Mesenchymal stem cell of the bone marrow (primary cell): ENCODE measurements around the genes CLIC1, MSH5 and TNXB.

DNA sequence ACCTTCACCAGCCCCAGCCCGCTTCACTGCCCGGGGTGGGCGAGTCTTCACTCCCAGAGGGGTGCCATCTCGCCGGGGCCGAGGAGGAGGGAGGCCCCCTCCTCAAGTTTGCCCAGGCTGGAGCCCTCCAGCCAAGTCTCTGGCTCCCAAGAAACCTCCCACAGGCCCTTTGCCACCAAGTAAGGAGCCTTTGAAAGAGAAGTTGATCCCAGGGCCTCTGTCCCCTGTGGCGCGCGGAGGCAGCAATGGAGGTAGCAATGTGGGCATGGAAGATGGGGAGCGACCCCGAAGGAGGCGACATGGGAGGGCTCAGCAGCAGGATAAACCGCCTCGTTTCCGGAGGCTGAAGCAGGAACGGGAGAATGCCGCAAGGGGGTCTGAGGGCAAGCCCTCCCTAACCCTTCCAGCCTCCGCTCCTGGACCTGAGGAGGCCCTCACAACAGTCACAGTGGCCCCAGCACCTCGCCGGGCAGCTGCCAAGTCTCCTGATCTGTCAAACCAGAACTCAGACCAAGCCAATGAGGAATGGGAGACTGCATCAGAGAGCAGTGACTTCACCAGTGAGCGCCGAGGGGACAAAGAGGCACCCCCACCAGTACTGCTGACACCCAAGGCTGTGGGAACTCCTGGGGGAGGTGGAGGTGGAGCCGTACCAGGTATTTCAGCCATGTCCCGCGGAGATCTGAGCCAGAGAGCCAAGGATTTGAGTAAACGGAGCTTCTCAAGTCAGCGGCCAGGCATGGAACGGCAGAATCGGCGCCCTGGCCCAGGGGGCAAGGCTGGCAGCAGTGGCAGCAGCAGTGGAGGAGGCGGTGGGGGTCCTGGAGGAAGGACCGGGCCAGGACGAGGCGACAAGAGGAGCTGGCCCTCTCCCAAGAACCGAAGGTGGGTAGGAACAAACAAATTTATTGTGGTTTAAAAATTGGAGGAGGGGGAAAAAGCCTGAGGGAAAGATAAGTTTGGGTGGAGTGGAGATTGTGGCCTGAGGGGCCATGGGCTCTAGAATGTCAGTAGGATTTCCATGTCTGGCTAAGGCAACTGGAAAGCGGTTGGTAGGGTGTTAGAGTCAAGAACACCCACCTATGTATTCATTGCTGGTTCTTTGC lies 11.9 kb downstream of the PRRC2A start:
- CAGE, long polyA plus RNA: no peak

DNA sequence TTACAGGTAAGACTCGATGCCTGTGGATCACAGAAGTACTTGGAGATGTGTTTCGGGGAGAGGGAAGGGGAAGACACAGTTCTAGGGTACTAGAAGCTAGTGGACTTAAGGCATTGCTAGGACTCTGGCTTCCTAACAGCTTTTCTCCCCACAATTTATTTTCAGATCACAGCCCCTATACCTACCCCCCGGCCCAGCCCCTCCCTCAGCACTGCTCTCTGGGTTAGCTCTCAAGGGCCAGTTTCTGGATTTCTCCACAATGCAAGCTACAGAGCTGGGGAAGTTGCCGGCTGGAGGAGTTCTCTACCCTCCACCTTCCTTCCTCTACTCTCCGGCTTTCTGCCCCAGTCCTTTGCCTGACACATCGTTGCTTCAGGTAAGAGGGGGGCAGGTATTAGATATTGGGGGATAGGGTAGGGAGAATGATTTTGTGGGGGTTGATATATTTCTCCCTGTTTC lies 15.6 kb downstream of the PRRC2A start:
- CAGE, long polyA plus RNA: no peak

GRCh38 chr6:31652889-31653239 lies 403 bp upstream of the BAG6 start:
- CAGE, long polyA plus RNA: no peak

- CAGE, long polyA plus RNA: no peak
Observed at GRCh38 chr6:31653240-31653782, 850 bp upstream of the BAG6 start.

GRCh38 chr6:31667741-31668255 lies 1.9 kb downstream of the CSNK2B start:
- CAGE, long polyA plus RNA: no peak

- CAGE, long polyA plus RNA: no peak
Observed at GRCh38 chr6:31668925-31669601, 713 bp upstream of the LY6G5B start.

DNA sequence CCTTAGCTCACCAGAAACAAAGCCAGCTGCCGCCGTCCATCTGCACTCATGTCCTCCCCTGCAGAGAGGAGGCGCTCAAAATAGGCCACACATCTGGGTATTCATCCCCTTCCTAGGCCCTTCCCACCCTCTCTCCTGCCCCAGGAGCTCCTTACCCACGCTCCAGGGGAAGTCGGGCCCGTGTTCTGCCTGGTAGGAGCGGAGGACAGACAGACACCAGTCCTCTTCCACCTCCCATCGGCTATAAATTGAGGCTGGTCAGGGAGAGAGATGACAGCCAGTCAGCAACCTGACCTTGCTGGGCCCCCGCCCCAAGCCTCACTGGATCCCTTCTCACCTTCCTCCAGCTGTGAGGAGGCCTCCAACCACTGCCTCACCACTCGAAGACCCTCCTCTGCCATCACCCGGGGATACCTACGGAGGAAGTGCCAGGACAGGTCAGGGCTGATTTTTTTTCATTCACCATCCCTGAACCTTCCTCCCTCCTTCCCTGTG lies 6.7 kb upstream of the LY6G5C start:
- CAGE, long polyA plus RNA: no peak

DNA sequence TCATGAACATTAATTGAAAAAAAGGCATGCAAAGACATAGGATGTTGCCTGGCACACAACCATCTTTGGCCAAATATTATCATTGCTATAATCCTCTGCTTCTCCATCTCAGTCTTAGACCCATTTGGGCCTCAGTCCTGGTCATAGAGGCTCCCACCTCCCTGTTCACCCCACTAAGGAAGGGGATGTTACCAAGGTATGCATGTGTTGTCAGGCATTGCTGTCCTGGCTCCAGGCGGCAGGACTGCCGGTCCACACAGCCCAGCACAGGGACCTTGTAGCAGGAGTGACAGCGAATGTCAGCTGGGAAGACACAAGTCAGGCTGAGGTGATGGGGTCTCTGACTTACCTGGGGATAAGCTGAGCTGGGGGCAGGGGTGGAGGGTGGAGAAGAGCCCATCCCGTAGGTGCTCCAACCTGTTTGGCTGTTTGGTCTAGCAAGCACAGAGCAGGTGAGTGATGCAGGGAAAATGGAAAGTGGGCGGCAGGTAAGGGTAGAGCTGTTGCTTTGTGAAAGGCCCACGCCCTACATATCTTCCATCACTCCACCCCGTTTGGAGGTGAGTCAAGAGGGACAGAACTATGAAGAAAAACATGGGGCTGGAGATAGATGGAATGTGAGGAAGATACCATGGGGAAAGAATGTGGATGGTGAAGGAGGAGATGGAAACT lies 1.5 kb downstream of the LY6G6C start:
- CAGE, long polyA plus RNA: no peak

- CAGE, long polyA plus RNA: no peak
Observed at GRCh38 chr6:31736087-31736769, at the start of gene CLIC1. CLIC1 (minus strand) TSS chr6:31736530.

- CAGE, long polyA plus RNA: no peak
Observed at GRCh38 chr6:31739809-31740756, at the start of gene MSH5. MSH5 (plus strand) TSS chr6:31740005.

- CAGE, long polyA plus RNA: no peak
Observed at GRCh38 chr6:31817904-31818174, 2.5 kb downstream of the HSPA1A start.

GRCh38 chr6:31831533-31831933 lies 4.0 kb downstream of the HSPA1B start:
- CAGE, long polyA plus RNA: no peak

GRCh38 chr6:31855643-31856167 lies 6.9 kb downstream of the NEU1 start:
- CAGE, long polyA plus RNA: no peak

GRCh38 chr6:31874291-31875098 lies 4.3 kb downstream of the SLC44A4 start:
- CAGE, long polyA plus RNA: no peak

DNA sequence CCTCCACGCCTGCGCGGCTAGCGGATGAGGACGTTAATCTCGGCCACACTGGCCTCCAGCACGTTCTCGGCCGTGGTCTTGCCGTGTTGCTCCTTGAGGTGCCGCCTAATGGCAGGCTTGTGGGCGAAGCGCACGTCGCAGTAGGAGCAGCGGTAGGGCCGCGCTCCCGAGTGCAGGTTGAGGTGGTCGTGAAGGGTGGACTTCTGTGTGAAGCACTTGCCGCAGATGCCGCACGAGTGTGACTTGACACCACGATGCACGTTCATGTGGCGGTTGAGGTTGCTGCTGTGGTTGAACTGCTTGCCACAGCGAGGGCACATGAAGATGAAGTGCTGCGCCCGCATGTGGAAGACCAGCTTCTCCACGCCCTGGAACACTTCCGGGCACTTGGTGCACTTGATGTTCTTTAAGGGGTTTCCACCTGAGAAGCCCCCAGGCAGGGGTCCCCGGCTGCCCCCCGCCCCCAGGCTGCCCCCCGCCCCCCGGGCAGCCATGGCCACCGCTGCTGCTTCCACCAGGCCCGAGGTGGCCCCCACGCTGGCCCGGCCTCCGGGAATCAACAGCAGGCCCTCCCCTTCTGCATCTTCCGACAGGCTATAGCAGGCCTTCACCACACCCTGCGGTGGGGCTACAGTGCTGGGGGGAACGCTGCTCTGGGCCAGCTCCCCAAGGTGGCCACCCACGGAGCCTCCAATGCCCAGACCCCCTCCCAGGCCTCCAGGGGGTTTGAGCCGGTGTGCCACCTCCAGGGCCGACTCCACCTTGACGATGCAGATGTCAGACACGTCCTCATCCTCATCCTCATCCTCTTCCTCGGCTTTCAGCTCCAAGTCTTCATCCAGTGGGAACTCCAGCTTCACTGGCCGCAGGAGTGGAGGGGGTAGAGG lies 1.7 kb downstream of the ZBTB12 start:
- CAGE, long polyA plus RNA: no peak

- CAGE, long polyA plus RNA: no peak
Observed at GRCh38 chr6:31907395-31907685, 5.5 kb upstream of the ZBTB12 start.

- CAGE, long polyA plus RNA: no peak
Observed at GRCh38 chr6:31919687-31920351, 7.7 kb upstream of the C2 start.

GRCh38 chr6:32107385-32107916 lies 1.7 kb downstream of the TNXB start:
- CAGE, long polyA plus RNA: no peak

- CAGE, long polyA plus RNA: no peak
Observed at GRCh38 chr6:32109153-32110220, at the start of gene TNXB. TNXB (minus strand) TSS chr6:32109338.

DNA sequence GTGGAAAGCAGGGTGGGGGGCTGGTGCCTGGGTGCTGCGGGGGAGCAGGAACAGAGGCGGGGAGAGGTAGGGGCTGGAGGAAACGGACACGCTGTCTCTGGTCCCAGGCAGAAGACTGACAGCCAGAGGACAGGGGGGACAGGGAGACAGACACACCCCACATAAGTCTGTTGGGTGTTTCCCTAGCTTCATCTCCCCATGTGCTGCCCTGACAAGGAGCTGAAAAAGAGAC lies 1.0 kb upstream of the TNXB start:
- CAGE, long polyA plus RNA: no peak